Vein endothelial cell (primary cell): ENCODE results near the genes MB and APOL6.

DNA sequence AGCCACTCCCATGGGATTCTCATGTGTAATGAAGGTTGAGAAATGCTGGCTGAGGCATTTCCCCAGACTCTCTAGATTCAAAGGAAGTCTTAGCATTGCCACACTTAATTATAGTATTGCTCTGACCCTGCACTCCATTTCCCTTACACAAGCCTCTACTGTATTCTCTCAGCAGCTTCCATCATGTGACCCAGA, 261.6 kb downstream of the LARGE1 start:
- CAGE, long polyA plus RNA, result no peak

- CAGE, long polyA plus RNA, result no peak
Observed at GRCh38 chr22:33659009-33659171, 261.4 kb downstream of the LARGE1 start.

- CAGE, long polyA plus RNA, result no peak
Observed at GRCh38 chr22:33743269-33744178, 176.8 kb downstream of the LARGE1 start.

GRCh38 chr22:33914065-33914741, 6.1 kb downstream of the LARGE1 start:
- CAGE, long polyA plus RNA, result no peak

DNA sequence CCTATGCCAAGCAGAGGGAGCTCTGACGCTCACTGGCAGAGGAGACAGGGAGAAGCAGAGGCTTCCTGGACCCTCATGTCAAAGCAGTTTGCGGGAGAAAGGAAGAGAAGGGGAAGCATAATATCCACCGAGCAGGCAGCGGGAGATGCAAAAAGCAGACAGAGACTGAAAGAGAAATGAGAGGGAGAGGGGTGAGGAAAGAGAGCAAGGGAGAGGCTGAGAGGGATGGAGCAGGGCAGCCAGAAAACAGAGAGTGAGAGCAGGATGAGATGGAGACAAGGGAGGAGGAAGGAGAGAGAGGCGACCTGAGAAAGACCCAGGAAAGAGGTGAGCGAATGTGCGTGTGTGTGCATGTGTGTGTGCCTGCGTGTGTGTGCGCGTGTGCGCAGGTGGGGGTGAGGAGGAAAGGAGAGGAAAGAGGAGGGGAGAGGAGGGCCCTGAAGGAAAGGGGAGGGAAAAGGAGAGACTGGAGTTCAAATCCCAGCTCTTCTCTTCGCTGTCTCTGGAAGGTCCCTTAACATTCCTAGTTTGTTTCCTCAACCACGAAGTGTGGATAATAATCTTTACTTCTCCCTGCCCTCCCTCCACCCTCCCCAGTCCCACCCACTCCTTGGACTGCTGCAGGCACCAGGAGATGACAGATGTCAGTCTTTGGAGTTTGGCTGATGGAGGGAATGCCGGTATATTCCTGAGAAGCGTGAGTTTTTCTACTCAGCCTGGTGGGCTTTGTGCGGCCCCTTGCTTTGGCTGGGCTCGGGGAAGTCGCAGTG, 67.9 kb downstream of the ISX start:
- CAGE, long polyA plus RNA, result no peak

DNA sequence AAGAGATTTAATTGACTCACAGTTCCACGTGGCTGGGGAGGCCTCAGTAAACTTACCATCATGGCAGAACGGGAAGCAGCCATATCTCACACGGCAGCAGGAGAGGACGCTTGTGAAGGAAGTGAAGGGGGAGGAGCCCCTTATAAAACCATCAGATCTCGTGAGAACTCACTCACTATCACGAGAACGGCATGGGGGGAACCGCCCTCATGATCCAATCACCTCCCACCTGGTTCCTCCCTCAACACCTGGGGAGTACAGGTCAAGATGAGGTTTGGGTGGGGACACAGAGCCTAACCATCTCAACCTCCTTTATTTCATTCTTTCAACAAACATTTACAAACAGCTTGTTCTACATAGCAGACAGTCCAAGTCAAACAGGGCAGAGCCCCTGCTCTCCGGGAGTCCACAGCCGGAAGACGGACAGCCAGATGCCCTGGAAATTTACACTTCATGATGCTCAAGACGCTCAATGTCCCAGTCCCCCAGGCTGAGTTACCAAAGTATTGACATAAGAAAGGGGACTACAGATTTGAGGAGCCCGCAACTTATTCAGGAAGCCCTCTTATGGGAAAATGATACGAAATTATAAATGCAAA, 26.3 kb upstream of the HMGXB4 start:
- CAGE, long polyA plus RNA, result no peak

- CAGE, long polyA plus RNA, result no peak
Observed at GRCh38 chr22:35310730-35311787, 11.4 kb downstream of the TOM1 start.

DNA sequence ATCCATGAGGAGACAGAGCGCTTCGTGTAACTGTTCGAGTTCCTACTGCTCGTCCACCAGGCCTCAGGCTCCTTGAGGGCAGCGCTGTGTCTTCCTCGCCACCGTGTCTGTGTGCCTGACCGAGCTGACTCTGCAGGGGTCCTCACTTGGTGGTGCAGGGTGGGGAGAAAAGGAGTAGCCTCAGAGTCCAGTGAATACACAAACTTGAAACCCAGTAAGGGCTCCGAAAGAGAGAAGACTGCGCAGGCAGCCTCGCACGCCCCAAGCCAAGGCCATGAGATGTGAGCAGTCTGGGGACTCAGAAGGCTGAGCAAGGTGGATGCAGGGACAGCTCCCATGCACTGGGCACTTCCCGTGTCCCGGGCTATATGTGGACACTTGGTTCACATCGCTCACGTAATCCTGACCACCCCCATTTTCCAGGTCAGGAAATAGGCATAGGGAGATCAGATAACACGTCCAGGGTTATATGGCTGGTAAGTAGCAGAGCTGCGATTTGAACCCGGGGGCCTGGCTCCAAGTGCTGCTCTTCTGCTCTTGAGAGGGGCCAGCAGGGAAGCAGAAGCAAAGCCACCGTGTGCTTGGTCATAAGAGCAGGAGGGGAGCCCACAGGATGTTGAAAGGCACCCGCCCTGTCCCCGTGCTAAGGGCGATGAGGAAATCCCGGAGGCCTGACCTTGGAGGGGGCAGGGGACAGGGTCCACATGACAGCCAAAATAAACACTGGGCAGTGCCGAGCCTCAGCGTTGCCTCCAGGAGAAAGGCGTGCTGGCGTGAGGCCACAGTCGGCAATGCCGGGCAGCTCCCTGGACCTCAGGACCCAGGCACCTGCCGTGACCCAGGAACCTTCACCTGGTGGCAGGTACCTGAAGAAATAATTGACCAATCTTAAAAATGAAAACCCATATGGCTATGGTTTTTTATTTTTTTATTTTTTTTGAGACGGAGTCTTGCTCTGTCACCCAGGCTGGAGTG, 28.6 kb downstream of the TOM1 start:
- CAGE, long polyA plus RNA, result no peak

- CAGE, long polyA plus RNA, result no peak
Observed at GRCh38 chr22:35355777-35356145, 25.1 kb upstream of the HMOX1 start.

DNA sequence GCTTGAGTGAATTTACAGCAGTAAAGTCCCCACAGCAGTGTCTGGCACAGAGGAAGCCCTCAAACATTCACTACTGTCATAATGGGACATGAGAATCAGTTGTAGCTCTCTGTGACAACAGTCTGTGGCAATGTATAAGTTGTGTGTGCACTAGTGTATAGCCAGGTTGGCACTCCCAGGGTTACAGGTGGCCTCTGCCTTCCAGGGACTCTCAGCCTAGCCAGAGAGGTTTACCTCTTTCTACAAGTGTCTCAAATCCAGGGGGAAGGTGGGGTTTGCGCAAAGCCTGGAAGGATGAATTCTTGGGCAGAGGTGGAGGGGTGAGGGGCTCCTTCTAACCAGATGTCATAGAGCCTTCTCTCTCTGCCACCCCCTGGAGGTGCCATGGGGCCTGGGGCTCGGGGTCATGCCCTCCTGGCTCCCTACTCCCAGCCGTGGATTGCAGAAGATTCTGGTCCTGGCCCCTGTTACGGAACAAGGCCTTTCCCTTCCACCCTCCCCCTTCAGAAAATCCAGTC, 6.6 kb downstream of the HMOX1 start:
- CAGE, long polyA plus RNA, result no peak

GRCh38 chr22:35452960-35453649, 53.2 kb downstream of the MCM5 start:
- CAGE, long polyA plus RNA, result no peak

DNA sequence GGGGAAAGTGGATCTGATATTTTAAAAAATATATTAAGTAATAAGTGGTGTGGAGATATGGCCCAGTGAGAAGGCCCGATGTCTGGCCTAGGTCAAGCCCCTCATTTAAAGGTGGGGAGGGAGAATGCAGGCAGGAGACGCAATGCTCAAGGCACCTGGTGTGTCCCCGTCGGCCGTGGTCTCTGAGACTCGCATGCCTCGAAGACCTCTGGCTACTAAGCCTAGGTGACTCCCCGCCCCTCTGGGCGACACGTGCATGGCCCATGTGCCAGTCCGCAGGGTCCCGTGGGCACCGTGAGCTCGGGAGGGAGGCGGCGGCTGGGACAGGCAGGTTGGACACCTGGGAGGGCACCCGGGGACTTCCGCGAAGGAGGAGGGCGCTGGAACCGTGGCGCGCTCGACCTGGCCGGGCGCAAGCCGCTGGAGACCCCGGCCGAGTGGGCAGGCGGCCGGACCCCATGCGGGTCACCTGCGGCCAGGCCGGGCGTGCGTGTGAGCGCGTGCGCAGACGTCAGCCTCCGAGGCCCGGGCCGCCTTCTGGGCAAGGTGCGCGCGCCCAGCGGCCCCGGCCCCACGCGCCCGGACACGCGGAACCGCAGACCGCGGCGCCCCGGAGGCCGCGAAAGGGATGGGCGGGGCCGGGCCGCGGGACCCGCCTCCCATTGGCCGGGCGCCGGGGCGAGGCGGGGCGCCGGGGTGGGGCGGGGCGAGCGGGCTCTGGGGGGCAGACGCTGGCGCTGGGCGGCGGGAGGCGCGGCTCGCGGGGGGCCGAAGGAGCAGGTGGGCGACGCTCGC, 666 bp upstream of the RASD2 start:
- CAGE, long polyA plus RNA, result no peak

DNA sequence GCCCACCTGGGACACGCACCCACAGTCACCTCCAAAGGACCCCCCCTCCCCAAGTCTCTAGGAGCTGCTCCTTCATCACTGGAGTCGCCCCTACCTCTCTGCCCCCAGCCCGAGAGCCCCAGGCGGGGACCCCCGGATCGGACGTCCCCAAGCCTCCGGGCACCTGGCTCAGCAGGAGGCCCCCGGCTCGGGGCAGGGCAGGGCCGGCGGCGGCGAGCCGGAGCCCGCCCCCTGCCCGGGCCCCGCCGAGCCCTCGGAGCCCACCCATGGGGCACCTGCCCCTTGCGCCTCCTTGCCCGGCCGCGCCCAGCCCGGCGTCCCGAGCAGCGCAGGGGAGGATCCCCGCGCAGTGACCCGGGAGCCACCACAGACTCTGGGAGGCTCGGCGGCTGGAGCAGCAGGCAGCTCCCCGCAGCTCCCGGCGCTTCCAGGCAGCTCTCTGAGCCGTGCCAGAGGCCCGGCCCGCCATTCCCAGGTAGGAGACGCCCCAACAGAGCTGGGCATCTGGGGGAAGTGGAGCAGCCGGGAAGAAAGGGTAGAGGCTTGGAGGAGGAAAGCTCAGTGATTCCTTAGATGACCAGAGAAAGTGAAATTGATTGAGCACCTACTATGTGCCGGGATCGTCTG, 508 bp downstream of the RASD2 start:
- CAGE, long polyA plus RNA, result no peak

DNA sequence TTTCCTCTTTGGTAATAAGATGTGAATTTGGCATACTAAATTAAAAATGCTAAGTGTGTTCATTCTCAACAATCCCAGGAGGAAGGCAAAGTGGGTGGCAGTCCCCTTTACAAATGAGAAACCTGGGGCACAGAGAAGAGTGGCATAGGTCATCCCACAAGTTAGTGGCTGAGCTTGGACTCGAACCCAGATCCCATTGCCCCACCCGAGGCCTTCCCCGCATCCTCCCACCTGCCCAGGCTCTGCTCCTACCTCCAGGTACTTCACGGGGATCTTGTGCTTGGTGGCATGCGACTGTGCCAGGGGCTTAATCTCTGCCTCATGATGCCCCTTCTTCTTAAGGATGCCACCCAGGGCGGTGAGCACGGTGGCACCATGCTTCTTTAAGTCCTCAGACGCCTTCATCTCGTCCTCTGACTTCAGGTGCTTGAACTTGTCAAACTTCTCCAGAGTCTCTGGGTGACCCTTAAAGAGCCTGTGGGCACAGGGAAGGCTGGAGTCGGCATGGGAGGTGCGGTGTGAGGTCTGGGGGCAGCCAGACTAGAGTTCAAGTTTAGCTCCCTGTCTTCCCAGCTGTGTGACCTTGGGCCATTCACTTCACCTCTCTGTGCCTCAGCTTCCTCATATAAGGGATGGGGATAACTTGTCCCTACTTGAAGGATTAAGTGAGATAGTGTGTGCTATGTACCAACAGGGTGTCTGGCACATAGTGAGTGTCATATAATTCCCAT, 6.3 kb downstream of the MB start:
- CAGE, long polyA plus RNA, result no peak

DNA sequence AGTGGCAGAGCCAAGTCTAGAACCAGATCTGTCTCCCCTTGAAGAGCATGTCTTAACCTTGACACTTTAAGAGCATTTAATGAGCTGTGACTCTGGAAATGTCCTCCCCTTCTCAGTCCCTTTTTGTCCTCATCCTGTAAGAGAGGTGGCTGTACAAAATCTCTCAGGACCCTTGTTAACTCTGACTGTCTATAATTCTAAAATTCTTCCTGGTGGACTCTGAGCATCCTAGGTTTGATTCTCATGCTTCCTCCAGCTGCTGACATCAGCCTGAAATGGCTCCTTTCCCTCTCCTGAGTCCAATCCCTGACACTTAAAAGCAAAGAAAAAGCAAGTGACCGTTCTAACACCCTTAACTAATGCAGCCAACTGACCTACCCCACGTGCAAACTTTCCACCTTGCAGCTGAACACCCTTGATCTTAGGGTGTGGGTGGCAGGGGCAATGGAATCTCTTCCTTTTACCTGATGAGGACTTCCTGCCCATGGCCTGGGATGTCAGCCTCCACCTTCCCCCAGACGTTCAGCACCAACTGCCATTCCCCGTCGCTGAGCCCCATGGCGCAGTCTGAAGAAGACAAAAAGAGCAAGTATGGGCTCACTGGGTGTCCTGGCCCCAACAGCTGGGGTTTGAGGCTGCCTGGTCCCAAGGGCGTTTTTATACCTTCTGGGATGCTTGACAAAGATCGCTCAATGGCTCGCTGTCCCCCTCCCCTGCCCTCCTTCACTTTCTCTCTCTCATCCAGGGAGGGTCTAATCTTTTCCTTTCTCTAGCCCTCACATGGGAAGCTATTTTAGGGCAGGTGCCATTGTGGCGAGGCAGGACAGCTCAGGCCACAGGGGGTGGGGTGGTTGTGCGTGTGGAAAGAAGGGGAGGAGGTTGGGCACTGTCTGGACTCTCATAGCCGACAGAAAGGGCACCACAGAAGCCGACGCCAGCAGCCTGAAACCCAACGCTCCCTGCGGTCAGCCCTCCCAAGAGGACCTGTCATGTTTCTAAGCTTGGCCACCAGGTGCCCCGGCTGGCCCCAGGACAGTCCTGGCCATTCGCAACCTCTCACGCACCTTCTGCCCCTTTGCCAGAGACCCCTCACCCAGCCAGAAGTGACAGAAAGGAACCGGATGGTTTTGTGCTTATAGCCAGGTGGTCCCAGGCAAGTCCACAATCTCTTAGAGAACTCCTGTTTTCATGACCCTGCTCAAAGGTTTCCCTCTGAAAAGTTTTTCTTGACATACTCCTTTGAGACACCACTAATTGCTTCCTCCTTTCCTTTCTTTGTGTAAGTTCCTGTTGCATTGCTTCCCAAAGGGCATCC, at the start of gene MB:
Gene MB, minus strand, starts transcription at position 631 of the 1,315 bp plus-strand sequence.
- CAGE, long polyA plus RNA, result no peak

DNA sequence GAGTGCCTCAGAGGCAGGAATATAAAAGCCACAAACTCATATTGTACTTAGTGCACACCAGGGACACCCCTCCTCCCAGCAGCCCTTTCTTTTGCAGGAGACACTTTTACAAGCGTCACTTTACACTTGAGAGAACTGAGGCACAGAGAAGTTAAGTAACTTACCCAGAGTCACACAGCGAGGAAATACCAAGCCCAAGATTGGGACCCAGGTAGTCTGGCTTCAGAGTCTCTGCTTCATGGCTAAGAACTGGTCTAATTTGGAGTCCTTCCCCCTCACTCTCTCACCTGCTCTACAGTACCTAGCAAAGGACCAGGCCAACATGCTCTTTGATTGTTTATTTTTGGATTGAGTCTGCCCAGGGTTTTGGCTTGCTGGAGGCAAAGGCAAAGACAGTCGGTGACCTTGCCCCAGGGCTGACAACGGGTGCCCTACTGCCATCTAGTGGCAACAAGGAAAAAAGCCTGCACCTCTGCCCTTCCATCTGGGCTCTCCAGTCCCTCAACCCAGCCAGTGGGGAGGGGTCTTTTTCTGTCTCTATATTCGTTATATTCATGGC, 6.0 kb upstream of the MB start:
- CAGE, long polyA plus RNA, result no peak

DNA sequence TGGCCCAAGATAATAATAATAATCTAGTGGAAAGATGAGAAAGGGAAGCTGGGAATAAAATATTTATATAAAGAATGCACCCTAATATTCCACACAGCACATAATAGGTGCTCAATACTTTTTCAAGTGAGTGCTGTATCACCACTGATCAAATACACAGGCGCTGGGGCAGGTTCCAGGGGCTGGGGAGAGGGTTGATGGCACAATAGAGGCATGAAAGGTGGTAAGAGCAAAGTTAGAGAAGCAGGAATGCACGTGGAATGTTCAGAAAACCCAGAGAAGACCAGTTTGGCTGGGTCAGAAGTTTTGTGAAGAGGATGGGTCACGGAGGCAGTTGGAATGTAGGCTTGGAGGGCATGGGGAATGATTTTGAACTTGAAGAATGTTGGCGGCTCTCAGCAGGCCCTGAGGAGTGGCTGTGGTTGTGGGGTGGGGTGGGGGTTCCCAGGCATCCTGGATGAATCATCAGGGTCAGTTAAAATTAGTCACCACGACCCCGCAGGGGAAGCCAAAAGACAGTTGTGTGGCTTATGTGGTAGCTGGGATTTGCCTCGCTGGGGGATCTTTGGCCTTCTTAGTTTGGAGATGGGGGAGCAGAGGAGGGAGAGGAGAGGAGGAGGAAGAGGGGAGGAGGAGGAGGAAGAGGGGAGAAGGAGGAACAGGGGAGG, 12.6 kb upstream of the MB start:
- CAGE, long polyA plus RNA, result no peak

GRCh38 chr22:35648026-35648828, at the start of gene APOL6:
Gene APOL6 (plus strand): TSS chr22:35648446.
- CAGE, long polyA plus RNA, result no peak

GRCh38 chr22:35684551-35684874, 33.2 kb upstream of the APOL5 start:
- CAGE, long polyA plus RNA, result no peak

DNA sequence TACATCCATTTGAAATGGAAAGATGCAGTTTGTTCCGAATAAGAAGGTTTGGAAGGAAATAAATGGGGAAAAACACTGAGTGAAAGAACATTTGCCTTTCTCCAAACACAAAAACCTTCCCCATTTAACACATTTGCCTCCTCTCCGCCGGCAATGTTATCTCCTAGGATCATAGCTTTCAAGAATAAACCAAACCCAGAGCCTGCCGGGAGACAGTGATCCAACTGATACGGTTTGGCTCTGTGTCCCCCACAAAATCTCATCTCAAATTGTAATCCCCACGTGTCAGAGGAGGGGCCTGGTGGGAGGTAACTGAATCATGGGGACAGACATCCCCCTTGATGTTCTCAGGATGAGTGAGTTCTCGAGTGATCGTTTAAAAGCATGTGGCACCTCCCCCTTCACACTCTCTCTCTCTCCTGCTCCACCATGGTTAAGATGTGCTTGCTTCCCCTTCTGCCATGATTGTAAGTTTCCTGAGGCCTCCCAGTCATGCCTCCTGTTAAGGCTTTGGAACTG, 33.3 kb downstream of the RBFOX2 start:
- CAGE, long polyA plus RNA, result no peak